ENCODE measurements around a stretch of chr10.

GRCh38 chr10:155569-156425 is 20.5 kb downstream of the ZMYND11 start:
- RRBS: no CpG with 5 or more reads among the region's 5 CpGs

DNA sequence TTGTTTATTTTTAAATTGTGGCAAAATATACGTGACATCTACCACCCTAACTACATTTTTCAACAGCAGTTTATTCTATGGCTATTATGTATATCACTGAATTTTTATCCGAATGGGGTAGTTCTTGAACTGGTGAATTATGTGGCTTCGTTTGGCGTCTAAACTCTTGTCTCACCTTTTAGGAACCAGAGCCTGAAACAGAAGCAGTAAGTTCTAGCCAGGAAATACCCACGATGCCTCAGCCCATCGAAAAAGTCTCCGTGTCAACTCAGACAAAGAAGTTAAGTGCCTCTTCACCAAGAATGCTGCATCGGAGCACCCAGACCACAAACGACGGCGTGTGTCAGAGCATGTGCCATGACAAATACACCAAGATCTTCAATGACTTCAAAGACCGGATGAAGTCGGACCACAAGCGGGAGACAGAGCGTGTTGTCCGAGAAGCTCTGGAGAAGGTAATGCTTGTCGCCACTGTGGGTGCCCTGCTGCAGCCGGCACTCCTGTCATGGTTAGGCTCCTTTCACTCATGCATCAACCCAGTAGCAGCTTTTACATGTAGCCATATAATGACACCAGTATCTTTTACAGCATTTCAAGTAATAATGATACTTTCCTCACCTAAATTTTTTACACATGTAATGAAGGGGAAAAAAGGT is 113.0 kb downstream of the ZMYND11 start:
- RRBS: 96% methylated on average over 6 of the region's 18 CpGs

DNA sequence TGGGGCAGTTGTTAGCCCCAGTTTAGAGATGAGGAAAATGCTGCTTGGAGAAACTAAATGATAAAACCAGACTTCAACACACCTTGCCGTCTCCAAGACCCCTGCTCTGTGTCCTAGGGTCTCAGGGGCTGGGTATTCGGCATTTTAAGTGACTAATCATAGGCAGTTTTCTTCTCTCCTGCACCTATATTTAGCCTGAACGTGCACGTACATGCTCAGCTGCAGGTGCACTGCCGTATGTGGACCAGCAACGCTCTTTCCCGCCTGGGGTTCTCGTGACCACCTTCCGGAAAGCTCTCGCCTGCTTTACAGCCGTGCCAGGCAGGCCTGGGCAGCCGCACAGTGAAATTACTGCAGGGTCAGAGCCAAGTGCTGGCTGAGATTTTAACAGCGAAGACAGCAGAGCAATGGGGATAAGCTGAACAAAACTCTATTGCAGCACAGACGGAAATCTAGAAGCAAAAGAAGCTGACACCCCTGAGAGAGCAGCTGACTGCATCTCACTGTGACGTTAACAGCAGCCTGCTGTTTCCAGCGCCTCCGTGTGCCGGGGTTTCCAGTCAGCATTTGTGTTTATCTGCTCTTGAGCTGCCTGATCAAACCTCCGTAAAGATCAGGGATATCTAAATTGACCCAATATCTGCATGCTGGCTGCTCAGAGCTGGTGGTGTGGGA is 179.1 kb downstream of the DIP2C start:
- RRBS: no CpG with 5 or more reads among the region's 19 CpGs

DNA sequence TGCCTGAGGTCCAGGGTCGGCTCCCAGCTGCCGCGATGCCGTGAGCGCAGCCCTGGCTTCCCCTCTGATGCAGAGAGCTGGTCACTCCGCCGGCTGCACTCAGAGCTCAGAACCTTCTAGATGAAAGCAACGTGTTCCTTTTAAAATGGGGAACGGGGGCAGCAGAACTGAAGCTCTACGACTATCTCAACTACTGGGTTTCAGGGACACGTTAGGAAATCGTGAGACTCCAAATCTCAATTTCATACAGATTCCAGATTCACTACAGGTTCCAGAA is 84.4 kb downstream of the DIP2C start:
- RRBS: no CpG with 5 or more reads among the region's 12 CpGs

- RRBS: no CpG with 5 or more reads among the region's 17 CpGs
Observed at GRCh38 chr10:619750-620380, 69.6 kb downstream of the DIP2C start.

DNA sequence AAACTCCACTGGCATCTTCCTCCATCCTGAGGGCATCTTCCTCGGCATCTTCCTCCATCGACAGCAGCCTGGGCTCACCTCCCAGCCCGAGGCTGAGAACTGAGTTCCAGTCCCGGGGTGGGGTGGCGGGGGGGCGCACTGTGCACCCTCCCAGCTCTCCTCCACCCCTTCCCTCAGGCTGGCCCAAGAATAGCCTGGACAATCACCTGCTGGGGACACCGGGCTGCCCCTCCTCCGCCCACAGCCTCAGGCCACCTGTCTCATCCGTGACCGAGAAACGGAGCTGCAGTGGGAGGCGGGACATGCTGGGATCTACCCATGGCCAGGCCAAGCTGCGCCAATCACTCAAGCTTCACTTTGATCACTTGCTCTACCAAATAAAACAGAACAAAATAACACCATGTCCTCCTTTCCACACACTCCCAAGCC is 37.2 kb downstream of the DIP2C start:
- RRBS: 91% methylated on average over 4 of the region's 13 CpGs

GRCh38 chr10:673534-674096 is 15.9 kb downstream of the DIP2C start:
- RRBS: no CpG with 5 or more reads among the region's 10 CpGs

DNA sequence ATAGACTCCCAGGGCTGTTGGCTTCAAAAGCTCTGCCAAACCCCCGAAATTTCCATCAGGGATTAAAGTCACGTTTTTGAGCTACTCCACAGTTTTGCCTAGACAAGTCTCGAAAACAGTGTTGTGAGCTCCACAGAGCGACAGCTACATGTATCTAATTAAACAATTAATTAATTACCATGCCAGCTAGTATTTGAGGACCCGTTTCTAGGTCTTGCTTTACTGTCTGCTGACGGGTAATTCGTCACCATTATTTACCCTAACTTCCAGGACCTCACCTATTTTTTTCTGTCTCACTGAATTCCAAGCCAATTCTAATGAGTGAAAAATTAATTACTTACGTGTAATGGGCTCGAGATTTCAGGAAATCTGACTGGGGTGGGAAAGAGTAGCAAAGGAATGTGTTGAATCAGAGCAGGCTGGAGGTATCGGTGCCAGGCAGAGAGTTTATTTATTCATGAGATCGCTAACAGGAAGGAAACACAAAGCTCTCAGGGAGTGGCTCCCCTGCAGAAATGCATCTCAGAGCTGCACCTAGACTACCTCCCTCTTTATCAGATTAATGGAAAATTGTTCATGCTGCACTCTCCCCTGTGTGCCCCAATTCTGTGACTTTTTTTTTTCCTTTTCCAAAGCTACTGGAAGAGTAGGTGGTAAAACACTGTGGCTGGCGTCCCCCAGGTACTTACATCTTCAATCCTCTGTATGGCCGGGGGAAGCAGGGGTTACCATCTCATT is 4.0 kb upstream of the DIP2C start:
- RRBS: no CpG with 5 or more reads among the region's 13 CpGs

GRCh38 chr10:788618-789323 is 99.3 kb upstream of the DIP2C start:
- RRBS: no CpG with 5 or more reads among the region's 33 CpGs

GRCh38 chr10:1039696-1040609 is 9.0 kb downstream of the IDI1 start:
- RRBS: no CpG with 5 or more reads among the region's 4 CpGs

DNA sequence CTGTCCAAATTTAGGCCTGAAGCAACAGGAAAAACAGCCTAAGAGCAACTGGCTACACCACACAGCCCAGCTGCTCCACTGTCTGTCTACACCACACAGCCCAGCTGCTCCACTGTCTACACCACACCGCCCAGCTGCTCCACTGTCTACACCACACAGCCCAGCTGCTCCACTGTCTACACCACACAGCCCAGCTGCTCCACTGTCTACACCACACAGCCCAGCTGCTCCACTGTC is 2.6 kb downstream of the IDI1 start:
- RRBS: no CpG with 5 or more reads among the region's 1 CpG

GRCh38 chr10:1048226-1048826 is 593 bp downstream of the IDI1 start:
- RRBS: no CpG with 5 or more reads among the region's 52 CpGs

- RRBS: no CpG with 5 or more reads among the region's 8 CpGs
Observed at GRCh38 chr10:1050476-1051297, 1.8 kb upstream of the IDI1 start.

DNA sequence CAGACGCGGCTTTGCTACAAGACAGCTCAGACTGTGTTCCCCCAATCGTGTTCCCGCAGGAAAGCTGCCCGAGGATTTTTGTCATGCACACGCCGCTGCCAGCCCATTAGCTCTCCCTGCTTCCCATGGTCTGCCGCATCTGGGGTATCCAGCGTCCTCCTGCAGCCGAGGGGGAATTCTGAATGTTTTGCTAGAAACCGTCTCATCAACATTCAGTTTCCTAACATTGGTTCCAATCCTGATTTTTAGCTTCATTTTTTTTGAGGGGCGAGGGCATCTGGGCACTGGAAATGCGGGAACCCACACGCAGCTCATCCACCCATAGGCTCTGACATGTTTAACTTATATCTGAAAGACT is 70.9 kb downstream of the ADARB2 start:
- RRBS: no CpG with 5 or more reads among the region's 14 CpGs

DNA sequence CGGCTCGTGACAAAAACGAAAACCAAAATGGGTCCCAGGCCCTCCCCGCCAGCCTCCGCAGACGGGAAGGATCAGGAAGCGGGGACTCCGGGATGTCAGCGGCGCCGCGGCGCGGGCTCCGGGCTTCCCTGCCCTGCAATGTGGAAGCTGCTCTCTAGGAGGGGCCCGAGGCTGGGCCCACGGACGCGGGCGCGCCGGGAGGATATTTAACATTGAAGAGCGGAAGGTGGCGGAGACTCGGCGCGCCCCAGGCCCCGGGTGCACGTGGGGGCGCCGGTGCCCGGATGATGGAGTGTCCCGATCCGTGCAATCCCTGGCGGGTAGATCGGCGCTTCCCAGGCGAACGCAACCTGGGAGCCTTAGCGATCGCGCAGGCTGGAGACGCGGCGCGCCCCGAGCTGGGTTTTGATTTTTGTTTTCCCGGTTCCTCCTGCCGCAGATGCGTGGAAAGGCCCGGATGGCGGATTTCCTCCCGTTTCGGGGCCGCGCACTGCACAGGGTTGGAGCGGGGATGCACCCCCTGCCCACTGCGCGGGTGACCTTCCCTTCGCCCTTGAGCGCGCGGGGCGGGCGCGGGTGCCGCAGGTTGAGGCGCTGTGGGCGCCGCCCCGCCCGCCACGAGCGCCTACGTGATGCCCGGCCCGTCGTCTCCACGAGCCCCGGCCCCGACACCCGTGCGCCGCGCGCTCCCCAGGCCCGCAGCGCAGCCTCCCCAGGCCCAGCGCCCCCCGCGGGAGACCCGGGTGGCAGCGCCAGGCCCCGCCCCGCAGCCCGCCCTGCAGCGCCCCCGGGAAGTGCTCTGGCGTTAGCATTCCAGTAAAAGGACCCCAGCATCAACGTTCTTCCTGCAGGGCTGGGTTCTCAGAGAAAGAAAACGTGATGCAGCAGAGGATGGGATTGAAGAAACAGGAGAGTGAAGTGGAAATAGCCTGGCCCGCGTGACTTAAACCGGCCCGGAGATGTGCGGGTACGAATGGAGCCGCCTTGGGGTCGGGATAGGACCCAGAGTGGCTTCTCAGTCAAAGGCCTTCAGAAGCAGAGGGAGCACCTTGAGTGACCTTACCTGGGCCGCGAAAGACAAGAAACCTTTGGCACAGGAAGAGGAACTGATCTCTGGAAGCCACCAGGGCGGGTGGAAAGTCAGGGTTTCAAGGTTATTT is 1.5 kb downstream of the PFKP start:
- RRBS: 2% methylated on average over 41 of the region's 112 CpGs

DNA sequence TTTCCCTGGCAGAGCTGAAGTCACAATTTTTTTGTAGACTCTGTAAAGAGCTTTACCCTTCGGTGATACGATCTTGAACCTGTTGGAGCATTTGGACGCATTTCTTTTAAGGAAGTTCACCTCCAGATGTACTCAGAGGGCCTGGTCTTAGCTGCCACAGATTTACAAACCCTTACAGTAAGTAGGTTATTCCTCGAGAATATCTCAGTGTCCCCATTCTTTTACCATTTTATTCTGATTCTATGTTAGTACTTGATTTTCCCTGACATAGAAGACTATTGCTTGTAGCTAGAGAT is 2.7 kb downstream of the PFKP start:
- RRBS: no CpG with 5 or more reads among the region's 4 CpGs

GRCh38 chr10:3098969-3100008 is 31.9 kb downstream of the PFKP start:
- RRBS: no CpG with 5 or more reads among the region's 28 CpGs

DNA sequence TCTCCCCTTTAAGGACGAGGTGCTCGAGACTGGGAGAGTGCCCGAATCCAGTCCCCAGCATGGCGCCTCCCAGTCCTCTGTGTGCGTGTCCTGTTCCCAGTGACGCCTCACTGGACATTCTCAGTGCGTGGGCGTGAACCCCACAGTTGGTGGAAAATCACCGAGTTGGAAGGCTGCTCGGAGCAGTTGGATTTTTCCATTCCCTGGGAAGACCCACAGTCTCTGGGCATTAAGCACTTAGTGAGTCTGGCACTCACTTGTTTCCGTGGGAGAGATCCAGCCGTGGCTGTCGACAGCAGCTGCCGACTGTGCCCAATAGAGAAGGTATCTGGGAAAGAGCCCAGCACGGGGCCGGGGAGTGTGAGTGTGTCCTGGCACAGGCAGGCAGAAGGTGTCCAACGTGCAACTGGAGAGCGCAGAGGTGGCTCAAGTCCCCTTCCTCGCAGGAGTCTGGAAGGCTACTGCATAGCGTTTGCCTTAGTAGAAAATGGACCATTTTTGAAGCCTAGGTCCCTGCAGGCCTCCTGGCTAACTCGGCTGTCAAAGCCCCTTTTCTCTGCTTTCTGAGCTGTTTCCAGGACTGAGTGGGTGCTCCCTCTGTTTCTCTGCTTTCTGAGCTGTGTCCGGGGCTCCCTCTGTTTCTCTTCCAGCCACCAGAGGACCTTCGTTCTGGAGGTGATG is 37.3 kb downstream of the PFKP start:
- RRBS: 92% methylated on average over 1 of the region's 23 CpGs

GRCh38 chr10:3123432-3123957 is 49.1 kb downstream of the PITRM1 start:
- RRBS: no CpG with 5 or more reads among the region's 14 CpGs

DNA sequence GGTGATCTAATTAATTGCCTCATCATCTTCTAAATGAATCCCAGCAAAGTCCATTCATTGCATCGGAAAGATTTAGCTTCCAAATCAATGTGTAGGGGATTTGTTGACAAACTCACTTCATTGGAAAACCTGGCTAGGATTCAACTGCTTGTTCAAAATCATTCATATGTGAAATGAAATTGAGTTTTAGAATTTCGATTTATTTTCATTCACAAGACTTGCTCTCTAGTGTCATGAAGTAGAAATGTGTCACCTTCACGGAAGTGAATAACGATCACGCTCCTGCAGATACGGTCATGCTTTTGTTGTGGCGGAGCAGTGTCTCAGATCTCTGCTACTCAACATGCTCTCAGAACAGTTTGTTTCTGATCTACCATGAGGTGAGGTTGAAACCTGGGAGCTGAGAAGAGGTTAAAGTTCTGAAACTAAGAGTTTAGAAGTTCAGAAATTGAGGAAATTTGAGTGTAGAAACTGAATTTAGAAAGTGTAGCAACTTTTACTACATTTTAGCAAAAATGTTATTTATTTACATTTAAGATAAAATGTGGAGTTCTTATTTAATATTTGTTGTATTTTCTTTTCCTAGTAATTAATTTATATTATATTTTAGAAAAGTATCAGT is 13.8 kb upstream of the PITRM1 start:
- RRBS: no CpG with 5 or more reads among the region's 7 CpGs

Data from hTERT-HM (cell line).